Ileum (tissue), 1 donor: ENCODE results near the genes LRRC8D, ZNF326 and CDC7.

- PRO-cap: no peak
Measured at GRCh38 chr1:89757496-89758203, 63.2 kb upstream of the LRRC8D start.

DNA sequence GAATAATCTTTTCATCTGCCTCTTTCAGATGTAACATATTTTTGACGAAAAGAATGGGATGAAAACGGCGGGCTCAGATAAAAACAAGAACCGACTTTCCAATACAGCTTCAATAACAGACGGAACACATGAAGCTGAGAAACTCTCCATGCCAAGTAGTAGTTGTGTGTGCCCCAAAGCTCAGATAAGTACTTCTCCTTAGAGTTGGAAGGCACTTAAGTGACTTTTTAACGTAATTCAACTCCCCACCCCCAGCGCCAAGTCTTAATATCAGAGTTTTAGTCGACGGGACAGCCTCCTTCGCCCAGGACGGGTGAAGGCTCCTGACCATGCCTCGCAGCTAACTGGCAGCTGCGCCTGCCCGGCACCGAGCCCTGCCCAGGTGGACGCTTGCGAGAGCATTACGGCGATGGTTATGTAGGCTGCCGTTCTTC is 467 bp upstream of the LRRC8D start:
- PRO-cap: no peak

GRCh38 chr1:89820937-89821824 is at the start of gene LRRC8D:
Gene LRRC8D (plus strand): TSS chr1:89821032.
- PRO-cap: bidirectional peak, plus-strand start at chr1:89821032, minus-strand start at chr1:89820858; bidirectional peak, plus-strand start at chr1:89821219, minus-strand start at chr1:89821131; bidirectional peak, plus-strand start at chr1:89821939, minus-strand start at chr1:89821635

DNA sequence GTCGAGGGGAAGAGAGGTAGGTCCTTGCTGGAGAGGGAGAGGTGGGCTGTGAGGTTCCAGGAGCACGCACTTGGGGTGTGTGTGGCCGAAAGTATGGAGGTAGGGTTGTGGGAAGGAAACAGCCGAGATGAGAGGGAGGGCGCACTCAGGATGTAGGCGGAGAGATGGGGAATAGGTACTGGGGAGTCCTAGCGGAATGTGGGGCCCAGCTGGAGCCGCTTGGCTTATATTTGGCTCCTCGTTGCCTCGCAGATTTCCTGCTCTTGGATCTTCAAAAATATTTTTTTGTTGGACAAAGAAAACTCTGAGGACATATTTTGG is 1.3 kb downstream of the LRRC8D start:
- PRO-cap: no peak

DNA sequence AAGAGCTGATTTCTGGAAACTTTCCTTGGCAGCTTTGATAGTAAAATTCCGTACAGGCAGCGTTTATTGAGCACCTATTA is 1.5 kb downstream of the LRRC8D start:
- PRO-cap: no peak

DNA sequence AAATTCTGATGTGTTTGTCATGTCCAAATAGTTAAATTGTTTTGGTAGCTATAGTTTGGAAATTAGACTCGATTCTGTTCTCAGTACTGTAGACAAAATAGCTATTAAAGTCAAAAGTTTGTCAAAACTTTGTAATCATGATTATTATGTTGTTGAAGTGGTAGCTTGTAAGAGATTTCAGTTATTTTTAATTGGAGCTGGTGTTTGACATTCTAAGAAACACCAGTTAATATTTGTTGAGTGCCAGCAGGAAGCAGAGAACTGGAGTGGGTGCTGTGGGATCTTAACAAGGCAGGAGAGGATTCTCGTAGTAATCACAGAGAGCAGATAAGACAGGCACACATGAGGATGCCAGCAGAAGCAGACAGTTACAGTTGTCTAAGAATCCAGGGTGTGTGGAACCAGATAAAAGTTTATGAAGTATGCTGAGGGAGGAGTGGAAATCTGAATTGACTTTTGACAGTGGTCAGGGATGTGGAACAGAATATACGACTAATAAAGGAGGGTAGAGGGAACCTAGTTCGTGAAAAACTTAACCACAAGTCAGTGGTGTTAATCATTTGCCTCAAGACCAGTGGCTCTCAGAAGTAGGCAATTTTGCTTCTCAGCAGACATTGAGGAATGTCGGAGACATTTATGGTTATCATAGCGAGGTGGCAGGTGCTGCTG is 2.7 kb downstream of the LRRC8D start:
- PRO-cap: no peak

GRCh38 chr1:89843283-89844292 is 22.8 kb downstream of the LRRC8D start:
- PRO-cap: unidirectional peak, minus-strand start at chr1:89843857; unidirectional peak, minus-strand start at chr1:89844034

DNA sequence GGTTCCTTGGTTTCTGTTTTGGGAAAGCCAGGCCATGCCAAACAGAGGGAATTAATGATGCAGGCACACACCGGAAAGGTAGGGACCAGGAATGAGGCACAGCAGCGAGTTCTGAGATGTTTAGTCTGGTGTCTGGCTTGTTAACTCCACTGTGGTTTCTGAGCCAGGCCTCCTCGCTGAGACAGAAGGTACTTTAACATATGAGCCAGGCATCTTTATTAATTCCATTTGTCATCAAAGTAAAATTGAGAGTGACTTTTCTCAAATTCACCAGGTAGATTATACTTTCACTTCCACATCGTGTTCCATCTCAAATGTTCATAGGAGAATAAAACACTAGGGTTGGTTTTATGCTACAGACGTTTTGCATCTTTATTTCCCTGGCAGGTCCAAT is 23.5 kb downstream of the LRRC8D start:
- PRO-cap: no peak

GRCh38 chr1:89929313-89930013 is 65.4 kb upstream of the ZNF326 start:
- PRO-cap: no peak

- PRO-cap: no peak
Measured at GRCh38 chr1:89953269-89953850, 41.5 kb upstream of the ZNF326 start.

- PRO-cap: bidirectional peak, plus-strand start at chr1:89995168, minus-strand start at chr1:89994986; unidirectional peak, plus-strand start at chr1:89995371
Measured at GRCh38 chr1:89994624-89995442, at the start of gene ZNF326. Gene ZNF326 (plus strand): TSS chr1:89995110.

- PRO-cap: no peak
Measured at GRCh38 chr1:90012558-90013359, 17.8 kb downstream of the ZNF326 start.

GRCh38 chr1:90219033-90219934 is 224.4 kb downstream of the ZNF326 start:
- PRO-cap: no peak

- PRO-cap: no peak
Measured at GRCh38 chr1:90938729-90939350, 83.0 kb downstream of the ZNF644 start.

GRCh38 chr1:91018551-91018921 is 3.3 kb downstream of the ZNF644 start:
- PRO-cap: no peak

- PRO-cap: no peak
Measured at GRCh38 chr1:91091749-91092111, 69.9 kb upstream of the ZNF644 start.

DNA sequence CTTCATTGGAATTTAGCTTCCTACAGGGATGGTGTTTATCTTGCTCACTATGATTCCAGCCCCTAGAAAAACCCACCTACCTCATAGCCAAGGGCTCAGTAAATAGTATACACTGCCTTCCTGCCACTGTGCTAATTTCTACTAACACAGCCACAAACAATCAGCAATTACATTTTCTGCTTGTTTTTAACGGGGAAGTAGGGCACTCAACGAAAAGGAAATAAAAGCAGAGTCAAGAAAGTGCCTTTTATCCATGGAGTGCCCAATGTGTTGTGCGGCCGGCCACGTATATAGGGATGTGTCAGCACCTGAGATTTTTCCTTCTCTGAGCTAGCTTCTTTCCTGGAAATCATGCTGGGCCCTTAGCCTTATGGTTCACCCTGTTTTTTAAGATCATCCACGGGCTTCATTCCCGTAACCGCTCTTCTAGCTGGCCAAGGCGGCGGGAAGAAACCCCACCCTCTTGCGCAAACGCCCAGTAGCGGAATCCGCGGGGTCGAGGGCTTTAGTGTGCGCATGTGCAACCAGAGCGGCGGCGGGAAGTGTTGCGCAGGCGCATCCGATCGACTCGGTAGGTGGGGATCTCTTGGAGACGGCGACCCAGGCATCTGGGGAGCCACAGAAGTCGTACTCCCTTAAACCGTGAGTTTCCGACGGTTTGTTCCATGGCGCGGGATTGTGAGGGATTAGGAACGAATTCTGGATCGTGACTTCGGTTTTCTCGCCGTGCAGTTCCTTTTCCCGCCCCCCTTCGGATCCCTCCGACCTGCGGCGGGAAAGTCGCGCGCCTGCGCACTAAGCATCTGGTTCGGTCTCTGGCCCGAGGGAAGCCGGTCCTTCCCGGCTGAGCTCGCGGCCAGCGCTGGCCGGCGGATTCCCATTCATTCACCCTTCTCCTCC is at the start of gene CDC7:
Gene CDC7 (plus strand): TSS at position 545 of the 900 bp plus-strand sequence.
- PRO-cap: unidirectional peak, plus-strand start at position 527 of the sequence; unidirectional peak, plus-strand start at position 574 of the sequence; unidirectional peak, plus-strand start at position 806 of the sequence

DNA sequence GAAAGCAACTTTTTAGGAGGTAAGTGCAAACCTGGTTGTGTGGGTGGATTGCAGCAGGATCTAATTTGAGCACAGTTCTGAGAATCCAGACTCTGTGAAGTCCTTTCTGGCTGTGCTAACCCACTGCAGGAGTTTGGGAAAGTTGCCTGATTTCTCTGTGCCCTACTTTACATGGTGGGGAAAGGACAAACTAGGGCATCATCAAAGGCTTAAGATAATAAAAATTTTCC is 91.0 kb downstream of the CDC7 start:
- PRO-cap: no peak

- PRO-cap: no peak
Measured at GRCh38 chr1:91596252-91596625, 95.6 kb downstream of the CDC7 start.

DNA sequence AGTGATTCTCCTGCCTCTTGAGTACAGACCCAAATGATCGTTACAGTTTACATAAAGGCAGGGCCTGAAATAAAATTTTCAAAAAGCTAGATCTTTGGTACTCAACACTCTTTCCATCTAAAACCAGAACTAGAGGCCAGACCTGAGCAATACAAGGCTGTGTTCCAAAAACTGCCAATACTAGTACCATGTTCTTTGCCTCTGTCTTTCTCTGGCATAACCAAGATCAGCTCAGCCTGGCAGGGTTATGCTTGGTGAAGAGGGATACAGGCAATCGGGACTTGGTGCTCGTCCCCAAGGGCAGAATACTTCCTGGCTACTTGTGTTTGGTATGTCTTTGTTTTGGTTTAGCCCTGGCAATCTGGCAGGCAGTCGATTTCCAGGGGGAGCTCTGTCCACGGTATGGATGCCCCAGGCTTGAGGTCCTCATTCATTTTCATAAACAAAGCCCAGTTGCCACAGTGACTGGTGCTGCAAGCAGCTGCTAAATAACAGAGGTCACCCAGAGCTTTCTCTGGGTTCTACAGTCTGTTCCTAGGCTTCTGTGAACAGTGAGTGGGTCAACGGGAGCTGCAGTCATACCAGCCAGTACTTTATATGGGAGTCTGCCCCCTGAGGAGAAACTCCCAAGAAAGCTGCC is 55.8 kb downstream of the TGFBR3 start:
- PRO-cap: no peak